Astrocyte (in vitro differentiated cells and primary cell): ENCODE measurements around a stretch of chr17.

DNA sequence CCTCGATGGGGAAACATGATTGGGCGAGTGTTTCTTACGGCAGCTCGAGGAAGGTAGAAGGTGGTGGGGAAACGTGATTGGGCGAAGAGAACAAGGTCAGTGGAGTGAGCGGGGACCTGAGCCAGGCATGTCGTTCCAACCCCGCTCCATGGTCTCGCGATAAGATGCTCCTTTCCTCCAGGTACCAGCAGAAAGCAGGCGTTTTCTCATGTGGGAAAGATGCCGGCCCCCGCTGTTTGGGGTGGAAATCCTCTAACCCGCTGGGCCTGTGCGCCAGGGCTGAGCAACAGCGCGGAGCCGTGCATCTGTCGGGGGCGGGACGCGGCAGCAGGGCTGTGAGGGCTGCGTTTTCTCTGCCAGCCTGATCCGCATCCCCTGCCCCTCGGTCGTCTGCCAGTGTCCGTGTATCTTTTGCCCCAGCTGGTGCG is 25.6 kb upstream of the DOC2B start:
- PRO-cap: no peak
- RRBS, 2 experiments: no CpG with 5 or more reads among the region's 29 CpGs

GRCh38 chr17:214647-215357 is 33.4 kb upstream of the DOC2B start:
- PRO-cap: no peak
- RRBS, 2 experiments: 88 to 92% methylated on average over 6 to 7 of the region's 15 CpGs

DNA sequence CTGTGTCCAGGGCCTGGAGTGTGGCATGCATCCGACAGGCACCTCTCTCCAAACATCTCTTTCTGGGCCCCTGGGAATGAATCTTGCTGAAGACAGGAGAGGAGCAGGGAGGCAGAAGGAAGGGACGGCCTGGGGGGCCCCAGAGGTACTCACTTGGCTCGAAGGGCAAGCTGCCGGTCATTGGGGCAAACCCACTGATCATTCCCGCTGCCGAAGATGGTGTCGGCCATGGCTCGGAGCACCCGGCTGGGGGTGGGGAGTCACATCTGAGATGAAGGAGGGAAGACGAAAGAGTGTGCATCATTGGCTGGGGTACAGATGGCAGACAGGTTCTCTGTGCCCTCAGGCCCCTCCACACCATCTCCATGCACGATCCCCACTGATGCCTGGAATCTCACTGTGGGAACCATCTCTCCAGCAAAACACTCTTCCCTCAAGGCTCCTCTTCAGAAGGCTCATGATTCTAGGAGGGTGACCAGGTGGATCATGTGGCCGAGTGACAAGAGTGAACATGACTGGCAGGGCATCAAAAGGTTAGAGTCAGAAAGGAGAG is 25.2 kb downstream of the RPH3AL start:
- PRO-cap: no peak
- RRBS, 2 experiments: 94 to 98% methylated on average over 6 of the region's 12 CpGs

DNA sequence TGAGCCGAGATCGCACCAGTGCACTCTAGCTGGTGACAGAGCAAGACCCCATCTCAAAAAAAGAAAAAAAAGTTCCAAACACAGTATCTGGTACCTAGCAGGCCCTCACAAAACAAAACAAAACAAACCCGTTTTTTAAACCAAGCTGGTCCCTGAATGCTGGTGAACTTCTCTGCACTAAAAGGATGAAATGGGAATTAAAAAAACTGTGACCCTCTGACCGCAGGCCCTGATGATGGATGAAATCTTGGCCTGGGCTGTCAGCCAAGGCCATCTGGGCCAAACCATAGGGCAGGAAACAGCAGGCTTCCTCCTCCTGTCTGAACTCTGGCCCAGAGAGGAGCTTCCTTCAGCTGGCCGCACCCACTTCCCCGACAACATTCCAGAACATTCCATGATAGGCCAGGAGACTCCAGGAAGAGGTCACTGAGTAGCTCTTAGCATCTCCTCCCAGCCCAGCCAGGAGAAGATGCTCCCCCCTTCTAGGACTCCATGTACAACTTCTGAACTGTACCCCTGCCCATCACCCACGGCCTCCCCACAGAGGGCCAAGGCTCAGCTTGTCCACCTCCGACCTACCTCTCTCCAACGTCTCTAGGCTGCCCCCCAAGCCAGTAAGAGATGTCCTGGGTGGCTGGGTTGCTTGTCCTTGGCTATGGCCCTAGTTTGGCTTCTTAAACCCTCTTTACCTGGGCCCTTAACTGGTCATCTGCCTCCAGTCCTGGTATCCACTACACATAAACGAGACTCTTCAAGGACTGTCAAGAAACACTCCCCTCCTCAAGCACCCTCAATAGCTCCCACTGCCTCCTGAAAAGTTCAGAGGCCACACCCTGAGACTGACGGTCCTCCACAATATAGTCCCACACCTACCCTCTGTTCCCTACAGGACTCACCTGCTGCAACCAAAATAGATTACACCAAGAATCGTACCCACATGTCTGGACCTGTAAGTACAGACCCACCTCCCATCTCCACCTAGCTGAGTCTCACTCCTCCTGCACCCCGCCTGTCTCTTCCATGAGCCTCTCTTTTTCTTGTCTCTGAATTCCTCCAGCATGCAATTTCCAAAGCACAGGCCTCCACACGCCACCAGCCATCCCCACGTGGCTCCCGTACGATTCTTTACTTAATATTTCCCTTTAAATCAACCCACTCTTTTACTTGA is 1.7 kb downstream of the RPH3AL start:
- PRO-cap: no peak
- RRBS, 2 experiments: no CpG with 5 or more reads among the region's 17 CpGs

- PRO-cap: no peak
- RRBS, 2 experiments: no CpG with 5 or more reads among the region's 50 CpGs
Measured at GRCh38 chr17:489722-490660, 79.9 kb downstream of the C17orf97 start.

- PRO-cap: no peak
- RRBS, 2 experiments: 94% methylated on average over 2 of the region's 13 CpGs; no CpG with 5 or more reads in 1 of the 2 experiments
Measured at GRCh38 chr17:521462-521846, 111.3 kb downstream of the C17orf97 start.

DNA sequence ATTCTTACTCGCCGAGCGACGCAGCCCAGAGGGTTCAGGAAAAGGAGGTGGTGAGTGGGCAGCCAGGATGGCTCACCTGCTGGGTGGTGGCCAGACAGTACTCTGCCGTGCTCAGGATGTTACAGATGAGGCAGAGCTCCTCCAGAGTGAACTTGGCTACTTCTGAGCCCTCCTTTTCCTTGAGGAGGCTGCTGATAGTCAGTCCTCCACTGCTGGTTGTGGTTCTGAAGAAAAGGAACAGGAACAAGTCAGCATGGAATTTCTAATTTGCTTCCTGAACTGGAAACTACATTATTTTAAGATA is 150.2 kb downstream of the C17orf97 start:
- PRO-cap: no peak
- RRBS, 2 experiments: no CpG with 5 or more reads among the region's 5 CpGs

GRCh38 chr17:789034-789764 is 7.0 kb downstream of the MRM3 start:
- PRO-cap: no peak
- RRBS, 2 experiments: no CpG with 5 or more reads among the region's 16 CpGs

DNA sequence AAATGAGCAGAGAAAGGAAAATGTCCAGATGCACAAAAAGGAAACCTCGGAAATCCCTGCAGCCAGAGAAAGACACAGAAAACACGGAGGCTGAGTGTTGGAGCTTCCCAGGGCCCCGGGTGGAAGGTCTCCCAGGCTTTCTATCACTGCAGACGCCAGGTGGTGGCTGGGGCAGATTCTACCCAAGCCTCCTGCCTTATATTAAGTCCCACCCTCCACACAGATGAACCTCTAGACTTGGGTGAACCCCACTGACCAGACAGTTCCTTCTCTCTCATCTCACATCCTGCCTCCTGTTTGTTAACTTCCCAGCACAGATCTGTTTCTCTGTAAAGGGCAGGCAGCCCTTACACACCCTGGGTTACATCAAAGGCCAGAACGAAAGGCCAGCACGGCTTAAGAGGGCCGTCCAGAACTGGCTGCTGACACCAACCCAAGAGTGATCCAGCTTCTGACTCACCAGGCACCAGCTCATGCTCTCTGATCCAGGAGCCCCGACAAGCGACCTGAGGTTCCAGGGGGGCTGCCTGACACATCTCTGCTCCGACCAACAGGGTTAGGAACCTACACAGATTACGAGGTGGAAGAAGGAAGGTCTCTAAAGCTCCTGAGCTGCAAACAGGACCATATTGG is 86.8 kb downstream of the MRM3 start:
- PRO-cap: no peak
- RRBS, 2 experiments: no CpG with 5 or more reads among the region's 11 CpGs

- PRO-cap: no peak
- RRBS, 2 experiments: no CpG with 5 or more reads among the region's 21 CpGs
Measured at GRCh38 chr17:883013-883978, 96.3 kb downstream of the NXN start.

- PRO-cap: no peak
- RRBS, 2 experiments: no CpG with 5 or more reads among the region's 13 CpGs
Measured at GRCh38 chr17:915487-916623, 63.7 kb downstream of the NXN start.

DNA sequence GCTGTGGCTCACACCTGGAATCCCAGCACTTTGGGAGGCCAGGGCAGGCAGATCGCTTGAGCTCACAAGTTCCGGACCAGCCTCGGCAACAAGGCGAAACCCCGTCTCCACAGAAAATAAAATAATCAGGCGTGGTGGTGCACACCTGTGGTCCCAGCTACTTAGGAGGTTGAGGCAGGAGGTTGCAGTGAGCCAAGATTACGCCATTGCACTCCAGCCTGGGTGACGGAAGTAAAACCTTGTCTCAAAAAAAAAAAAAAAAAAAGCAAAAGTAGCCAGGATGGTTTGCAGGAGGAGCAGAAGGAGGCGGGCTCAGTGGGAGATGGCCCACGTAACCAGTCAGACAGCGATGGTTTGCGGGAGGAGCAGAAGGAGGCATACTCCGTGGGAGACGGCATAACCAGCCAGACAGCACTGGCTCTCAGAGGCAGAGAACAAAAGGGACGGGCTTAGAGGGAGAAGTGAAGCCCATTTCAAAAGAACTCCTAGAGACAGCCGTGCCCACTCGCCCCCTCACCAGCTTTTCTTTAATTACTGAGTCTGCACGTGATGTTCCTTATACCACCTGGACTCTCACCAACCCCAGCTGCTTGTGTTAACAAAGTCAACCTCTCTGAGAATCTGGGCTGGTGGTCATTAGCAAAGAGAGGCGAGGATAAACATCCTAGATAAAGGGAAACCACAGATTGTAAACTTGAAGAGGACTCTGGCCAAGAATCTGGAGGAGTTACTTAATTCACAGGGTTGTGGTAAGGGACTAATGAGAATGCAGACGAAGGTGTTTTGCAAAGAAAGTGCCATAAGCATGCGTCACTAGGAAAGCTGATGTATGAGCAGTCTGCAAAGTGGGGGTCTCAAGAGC is 52.0 kb downstream of the NXN start:
- PRO-cap: unidirectional peak, plus-strand start at position 342 of the sequence
- RRBS, 2 experiments: no CpG with 5 or more reads among the region's 21 CpGs

GRCh38 chr17:933260-934163 is 46.1 kb downstream of the NXN start:
- PRO-cap: no peak
- RRBS, 2 experiments: no CpG with 5 or more reads among the region's 20 CpGs

GRCh38 chr17:1060836-1061319 is 63.9 kb downstream of the TIMM22 start:
- PRO-cap: no peak
- RRBS, 2 experiments: no CpG with 5 or more reads among the region's 15 CpGs

GRCh38 chr17:1090408-1090878 is 89.3 kb downstream of the ABR start:
- PRO-cap: no peak
- RRBS, 2 experiments: no CpG with 5 or more reads among the region's 14 CpGs

DNA sequence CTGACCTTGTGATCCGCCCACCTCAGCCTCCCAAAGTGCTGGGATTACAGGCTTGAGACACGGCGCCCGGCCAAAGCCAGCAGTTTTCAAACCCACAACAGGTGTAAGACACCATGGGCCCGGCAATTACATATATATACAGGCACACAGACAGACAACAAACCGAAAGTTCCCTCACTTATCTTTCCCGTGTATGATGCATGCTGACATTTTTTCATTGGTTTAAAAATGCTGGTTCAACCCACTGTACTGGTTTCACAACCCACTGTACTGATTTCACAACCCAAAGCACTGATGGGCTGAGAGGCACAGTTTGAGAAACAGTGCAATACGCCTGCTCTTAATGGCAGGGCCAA is 81.5 kb downstream of the ABR start:
- PRO-cap: no peak
- RRBS, 2 experiments: no CpG with 5 or more reads among the region's 8 CpGs

DNA sequence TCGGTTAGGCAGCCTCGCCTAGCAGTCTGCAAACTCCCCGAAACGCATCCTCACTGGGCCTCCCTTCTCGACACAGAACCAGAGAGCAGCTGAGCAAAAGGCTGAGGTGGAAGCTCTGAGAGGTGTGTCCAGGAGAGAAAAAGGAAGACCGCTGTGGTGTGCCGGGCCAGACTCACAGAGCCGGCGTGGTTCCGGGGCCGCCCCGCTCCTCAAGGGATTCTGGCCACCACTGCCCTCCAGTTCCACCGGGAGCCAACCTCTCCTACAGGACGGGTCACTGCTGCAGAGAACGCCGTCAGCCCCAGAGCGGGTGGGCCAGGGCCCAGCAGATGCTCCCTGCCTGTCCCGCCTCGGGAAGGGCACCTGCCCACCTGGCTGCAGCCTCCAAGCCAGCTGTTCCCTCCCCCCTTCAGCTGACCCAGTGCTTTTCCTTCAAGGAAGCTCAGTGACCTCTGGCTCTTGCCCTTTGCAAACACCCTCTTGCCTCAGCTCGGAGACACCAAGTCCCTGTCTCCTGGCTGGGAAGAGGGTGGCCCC is 71.7 kb downstream of the ABR start:
- PRO-cap: no peak
- RRBS, 2 experiments: 40 to 64% methylated on average over 4 of the region's 20 CpGs

GRCh38 chr17:1120444-1121017 is 59.2 kb downstream of the ABR start:
- PRO-cap: no peak
- RRBS, 2 experiments: no CpG with 5 or more reads among the region's 8 CpGs

DNA sequence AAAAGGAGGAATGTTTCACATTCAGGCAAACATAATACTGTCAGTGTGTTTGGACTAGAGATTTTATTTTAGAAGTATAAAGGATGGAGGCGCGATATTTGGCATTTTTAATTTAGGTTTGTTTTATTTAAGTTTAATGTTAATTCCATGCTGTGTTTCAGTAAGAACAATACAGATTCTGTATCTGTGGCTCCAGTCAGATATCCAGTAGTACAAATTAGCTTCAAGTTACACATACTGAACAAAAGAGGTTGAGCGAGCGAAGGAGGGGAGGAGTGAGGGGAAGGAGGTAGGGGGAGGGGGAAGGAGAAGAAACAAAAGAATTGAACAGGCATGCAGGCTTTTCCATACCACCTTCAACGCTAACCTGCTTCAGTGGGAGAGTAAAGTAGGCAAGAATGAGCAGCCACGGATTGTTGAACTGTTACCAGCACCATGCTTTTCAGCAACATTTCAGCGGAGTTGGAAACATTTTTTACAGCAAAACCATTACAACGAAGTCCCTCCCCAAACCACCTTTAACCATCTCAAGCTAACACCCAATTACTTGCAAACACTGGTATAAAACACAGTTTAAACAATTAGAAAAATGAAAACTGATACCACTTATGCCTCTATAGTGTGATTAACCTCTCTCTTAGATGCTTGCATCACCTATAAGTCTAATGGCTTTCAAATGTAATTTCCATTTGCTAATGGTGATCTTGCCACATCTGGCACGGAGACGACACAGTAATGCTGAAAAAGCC is 55.4 kb downstream of the YWHAE start:
- PRO-cap: no peak
- RRBS, 2 experiments: no CpG with 5 or more reads among the region's 10 CpGs

- PRO-cap: no peak
- RRBS, 2 experiments: no CpG with 5 or more reads among the region's 19 CpGs
Measured at GRCh38 chr17:1482774-1483081, 9.8 kb downstream of the MYO1C start.